ENCODE measurements around a stretch of chr15.

GRCh38 chr15:35301040-35301476, 216.0 kb upstream of the NANOGP8 start:
- PRO-cap = no peak

DNA sequence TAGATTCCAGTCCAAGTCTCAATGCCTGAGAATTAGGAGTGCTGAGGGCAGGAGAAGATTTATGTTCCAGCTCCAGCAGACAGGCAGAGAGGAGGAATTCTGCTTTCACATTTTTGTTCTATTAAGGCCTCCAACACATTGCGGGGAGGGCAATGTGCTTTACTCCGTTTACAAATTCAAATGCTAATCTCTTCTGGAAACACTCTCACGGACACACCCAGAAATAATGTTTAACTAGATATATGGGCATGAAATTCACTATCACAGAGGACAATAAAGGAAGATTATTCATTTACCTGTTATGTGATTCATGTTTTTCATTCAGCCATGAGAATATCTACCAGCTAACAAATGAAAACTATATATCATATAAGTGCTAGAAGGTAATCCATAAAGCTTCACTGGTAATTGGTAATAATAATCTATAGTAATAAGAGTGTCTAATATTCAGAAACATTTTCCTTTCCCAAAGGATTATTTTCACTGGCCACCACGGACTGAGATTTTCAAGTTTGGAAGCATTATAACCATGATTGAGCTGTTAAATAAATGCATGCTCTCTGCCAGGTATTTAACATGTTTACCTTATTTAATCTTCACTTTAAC, 53.8 kb downstream of the DPH6 start:
- PRO-cap = no peak

GRCh38 chr15:36427951-36428753, 151.3 kb upstream of the CDIN1 start:
- PRO-cap = no peak

DNA sequence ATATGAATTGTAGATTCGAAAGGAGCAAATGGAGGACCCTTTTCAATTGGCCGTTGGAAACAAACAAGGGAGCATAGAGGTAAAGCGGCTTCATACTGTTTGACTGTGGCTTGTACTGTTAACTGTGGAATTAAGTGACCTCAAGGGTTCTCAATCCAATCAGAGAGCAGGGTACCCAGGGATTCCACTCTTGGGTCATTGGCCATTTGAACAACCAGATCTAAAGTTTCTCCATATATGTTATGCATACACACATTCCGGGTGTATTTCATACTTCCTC, 823 bp downstream of the CDIN1 start:
- PRO-cap = no peak

- PRO-cap = no peak
Measured at GRCh38 chr15:36601989-36602438, 22.6 kb downstream of the CDIN1 start.

DNA sequence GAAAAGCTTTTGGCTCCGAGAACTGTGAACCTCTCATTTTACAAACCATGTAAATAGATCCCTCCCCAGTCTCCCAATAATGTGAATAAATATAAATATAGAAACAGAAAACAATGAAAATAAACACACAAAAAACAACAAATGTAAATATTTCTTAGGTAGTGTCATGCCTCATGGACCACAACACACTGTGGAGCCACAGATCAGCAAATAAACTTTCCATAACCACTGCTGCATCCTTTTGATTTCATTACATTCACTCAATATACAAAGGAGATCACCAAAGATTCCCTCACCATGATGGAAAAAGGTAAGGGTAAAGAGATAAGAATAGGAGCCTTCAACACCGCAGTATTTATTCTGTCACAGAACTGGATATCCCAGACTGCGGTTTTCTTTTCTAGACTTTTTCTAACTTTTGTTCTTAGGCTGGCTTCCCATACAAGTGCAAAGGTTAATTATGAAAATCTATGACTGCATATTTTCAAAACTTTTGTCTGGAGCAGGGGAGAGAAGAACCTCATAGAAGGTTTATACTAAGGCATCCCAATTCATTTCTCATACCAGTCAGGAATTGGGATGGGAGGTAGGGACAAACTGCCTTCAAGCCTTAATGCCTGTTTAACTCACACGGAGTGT, 8.4 kb downstream of the MEIS2 start:
- PRO-cap = no peak

GRCh38 chr15:37095739-37096836, 4.3 kb downstream of the MEIS2 start:
- PRO-cap = no peak

- PRO-cap = unidirectional peak, plus-strand start at chr15:37098810
Measured at GRCh38 chr15:37098523-37098892, 1.8 kb downstream of the MEIS2 start.

DNA sequence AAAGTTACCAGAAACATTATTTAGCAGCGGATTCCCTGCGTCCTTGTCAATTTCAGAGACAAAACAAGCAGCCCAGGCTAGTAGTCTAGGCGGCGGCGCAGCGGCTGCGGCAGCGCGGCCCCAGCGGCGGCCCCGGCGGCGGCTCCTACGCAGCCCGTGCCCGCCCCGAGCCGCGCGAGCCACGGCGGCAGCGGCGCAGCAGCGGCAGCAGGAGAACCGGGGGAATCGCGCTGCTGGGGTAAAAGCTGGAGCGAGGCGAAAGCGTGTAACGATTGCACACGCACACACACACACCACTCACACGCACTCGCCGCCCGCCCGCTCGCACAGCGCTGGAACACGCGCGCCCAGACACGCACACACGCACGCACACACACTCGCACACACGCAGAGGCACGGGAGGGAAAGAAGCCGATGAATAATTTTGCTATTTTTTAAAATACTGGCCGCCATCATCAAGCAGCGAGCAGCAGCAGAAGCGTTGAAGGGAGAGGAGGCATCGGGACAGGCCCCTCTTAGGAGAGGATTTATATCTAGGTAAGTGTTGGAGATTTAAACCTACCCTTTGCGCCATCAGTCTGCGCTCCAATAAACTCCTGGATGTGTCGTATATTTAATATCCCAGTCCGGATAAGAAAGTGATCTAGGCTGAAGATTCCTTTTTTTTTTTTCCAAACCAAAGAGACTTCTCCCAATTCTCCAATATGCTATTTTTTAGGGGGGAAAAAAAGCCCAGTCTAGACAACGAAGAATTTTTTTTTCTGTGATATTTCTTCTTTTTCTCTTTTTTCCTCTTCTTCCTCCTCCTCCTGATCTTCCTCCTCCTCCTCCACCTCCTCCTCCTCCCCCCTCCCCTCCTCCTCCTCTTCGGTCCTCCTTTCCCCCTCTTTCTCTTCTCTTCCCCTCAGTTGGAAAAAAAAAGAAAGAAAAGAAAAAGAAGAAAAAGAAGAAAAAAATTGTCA, 1.2 kb downstream of the MEIS2 start:
- PRO-cap = no peak

GRCh38 chr15:37122494-37122967, 22.2 kb upstream of the MEIS2 start:
- PRO-cap = no peak

GRCh38 chr15:37206604-37207120, 106.3 kb upstream of the MEIS2 start:
- PRO-cap = no peak

GRCh38 chr15:37219420-37219969, 119.1 kb upstream of the MEIS2 start:
- PRO-cap = no peak

DNA sequence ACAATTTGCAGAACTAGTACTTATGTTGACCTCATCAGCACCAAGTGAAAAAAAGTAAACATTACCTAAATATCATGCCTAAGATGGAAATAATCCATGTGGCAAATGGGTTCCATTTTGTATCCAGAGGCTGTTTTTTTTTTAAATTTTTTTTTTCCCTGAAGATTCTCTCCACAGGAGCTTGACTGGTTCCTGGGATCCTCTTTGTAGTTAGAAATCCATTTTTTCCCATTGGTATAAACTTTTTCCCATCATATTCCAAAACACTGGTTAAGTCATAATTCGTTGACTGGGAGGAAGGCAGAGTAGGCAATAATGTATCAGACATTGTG, 127.1 kb upstream of the TMCO5A start:
- PRO-cap = no peak

GRCh38 chr15:38004470-38004861, 70.0 kb downstream of the TMCO5A start:
- PRO-cap = no peak

- PRO-cap = no peak
Measured at GRCh38 chr15:38299215-38299680, 46.6 kb downstream of the SPRED1 start.

DNA sequence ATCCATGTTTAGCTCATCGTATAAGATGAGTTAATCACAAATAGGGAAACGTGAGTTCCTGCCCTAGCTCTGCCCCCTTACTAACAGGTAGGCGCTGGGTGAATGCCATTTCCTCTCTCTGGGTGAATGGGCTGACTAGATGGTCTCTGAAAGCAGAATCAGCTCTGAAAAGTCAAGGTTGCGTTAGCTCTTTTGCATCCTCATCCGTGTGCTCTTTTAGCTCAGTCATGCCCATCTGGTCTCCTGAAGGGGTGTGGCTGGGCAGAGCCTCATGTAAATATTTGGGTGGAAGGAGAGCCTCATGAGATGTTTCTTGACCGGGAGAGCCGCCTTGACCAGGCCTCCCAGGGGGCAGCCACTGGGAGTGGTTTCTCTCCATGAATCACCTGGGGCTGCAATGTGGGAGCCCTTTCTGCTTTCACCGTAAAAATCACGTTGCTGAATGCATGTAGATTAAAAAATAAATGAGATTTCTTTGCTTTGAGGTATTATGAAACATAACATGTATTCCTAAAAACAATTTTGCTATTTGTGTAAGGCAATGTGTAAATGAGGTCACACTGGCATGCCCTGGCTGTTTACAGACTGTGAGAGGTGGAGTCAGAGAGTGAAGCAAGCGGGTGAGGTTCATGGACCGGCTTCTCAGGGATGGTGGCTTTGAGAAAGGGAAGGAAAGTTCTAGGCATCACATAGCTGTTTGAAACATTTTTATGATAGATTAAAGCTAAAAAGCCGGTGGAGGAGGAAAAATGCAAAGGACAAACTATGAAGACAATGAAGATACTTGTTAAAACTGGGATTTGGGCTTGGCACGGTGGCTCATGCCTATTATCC, 108.5 kb upstream of the RASGRP1 start:
- PRO-cap = no peak

- PRO-cap = no peak
Measured at GRCh38 chr15:38820264-38820483, 255.6 kb upstream of the RASGRP1 start.

GRCh38 chr15:39583945-39584613, 3.2 kb downstream of the THBS1 start:
- PRO-cap = no peak

GRCh38 chr15:39592062-39592389, 11.1 kb downstream of the THBS1 start:
- PRO-cap = no peak

DNA sequence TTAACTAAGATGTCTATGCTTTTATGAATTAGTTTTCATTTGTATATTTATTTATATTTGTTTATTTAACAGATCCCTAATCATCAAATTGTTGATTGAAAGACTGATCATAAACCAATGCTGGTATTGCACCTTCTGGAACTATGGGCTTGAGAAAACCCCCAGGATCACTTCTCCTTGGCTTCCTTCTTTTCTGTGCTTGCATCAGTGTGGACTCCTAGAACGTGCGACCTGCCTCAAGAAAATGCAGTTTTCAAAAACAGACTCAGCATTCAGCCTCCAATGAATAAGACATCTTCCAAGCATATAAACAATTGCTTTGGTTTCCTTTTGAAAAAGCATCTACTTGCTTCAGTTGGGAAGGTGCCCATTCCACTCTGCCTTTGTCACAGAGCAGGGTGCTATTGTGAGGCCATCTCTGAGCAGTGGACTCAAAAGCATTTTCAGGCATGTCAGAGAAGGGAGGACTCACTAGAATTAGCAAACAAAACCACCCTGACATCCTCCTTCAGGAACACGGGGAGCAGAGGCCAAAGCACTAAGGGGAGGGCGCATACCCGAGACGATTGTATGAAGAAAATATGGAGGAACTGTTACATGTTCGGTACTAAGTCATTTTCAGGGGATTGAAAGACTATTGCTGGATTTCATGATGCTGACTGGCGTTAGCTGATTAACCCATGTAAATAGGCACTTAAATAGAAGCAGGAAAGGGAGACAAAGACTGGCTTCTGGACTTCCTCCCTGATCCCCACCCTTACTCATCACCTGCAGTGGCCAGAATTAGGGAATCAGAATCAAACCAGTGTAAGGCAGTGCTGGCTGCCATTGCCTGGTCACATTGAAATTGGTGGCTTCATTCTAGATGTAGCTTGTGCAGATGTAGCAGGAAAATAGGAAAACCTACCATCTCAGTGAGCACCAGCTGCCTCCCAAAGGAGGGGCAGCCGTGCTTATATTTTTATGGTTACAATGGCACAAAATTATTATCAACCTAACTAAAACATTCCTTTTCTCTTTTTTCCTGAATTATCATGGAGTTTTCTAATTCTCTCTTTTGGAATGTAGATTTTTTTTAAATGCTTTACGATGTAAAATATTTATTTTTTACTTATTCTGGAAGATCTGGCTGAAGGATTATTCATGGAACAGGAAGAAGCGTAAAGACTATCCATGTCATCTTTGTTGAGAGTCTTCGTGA, 14.8 kb downstream of the THBS1 start:
- PRO-cap = no peak